Psoas muscle (tissue), 2 donors: ENCODE measurements around the genes KCNK15, WFDC10A, SPINT4 and ZSWIM3.

DNA sequence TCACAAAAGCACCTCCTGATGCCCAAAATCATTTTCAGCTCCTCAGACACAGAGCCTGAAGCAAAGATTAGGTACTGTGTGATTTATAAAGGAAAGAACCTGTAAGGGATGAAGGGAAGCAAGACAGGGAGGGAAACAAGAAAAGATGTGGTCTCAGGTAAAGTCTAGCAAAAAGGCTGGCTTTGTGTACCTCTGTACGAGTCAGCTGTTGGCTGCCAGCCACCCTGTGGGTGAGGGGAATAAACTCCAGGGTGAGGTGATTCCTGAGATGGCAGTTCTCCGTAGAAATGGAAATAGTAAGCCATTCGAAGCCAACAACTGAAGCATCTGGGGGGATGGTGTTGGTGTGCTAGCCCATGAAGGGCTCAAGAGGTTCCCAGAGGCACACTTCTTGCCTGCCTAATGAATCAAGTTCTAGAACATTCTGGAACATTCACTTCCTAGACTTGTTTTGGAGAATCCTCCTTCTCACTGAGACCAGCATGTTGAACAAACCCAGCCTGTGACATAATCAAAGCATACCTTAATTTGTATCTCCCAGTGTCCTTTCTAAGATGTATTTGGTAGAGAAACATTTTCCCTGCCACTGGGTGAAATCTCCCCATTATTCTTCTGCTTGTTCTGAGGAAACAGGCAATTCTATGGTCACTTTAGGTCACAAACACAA, 10.6 kb upstream of the TTPAL start:
- PRO-cap, 2 experiments = no peak in any of the 2 experiments

DNA sequence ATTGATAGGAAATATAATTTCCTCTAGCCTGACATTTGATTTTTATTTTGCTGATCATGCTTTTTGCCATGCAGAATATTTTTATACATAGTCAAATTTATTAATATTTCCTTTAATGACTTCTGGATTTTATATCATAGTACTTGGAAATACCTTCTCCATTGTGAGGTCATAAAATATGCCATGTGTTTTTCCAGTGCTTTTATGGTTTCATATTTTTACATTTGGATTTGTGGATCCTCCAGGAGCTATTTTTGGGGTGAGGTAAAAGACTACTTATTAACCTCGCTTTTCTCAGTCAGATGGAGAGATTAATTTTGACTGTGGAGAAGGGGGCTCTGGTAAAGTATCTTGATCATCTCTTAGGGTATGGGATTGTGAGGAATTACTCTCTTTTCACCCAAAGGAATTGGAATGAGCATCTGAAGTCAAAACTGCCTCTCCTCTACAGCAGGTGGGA, 18.5 kb upstream of the PKIG start:
- PRO-cap, 2 experiments = no peak in any of the 2 experiments

DNA sequence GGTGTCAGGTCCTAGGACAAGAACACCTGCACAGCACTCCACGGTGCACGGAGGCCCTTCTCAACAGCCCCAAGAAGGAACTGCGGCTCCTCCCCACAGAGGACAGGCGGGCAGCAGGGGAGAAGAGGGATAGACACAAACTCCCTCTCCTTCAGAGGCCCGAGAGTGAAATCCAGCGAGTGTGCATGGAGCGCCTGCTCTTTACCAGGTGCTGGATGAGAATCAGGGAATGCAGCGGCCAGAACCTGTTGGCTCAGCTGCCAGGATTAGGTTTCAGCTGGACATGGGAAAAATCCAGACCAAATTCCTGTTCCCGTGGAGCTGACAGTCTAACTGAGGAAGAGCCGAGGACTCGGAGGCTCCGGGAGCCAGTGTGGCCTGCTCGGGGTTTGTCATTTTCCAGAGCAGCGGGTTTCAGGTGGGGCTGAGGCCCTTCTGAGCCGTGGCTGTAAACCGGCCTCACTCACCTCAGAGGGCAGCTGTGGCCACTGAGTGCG, 27.1 kb downstream of the PKIG start:
- PRO-cap, 2 experiments = no peak in any of the 2 experiments

DNA sequence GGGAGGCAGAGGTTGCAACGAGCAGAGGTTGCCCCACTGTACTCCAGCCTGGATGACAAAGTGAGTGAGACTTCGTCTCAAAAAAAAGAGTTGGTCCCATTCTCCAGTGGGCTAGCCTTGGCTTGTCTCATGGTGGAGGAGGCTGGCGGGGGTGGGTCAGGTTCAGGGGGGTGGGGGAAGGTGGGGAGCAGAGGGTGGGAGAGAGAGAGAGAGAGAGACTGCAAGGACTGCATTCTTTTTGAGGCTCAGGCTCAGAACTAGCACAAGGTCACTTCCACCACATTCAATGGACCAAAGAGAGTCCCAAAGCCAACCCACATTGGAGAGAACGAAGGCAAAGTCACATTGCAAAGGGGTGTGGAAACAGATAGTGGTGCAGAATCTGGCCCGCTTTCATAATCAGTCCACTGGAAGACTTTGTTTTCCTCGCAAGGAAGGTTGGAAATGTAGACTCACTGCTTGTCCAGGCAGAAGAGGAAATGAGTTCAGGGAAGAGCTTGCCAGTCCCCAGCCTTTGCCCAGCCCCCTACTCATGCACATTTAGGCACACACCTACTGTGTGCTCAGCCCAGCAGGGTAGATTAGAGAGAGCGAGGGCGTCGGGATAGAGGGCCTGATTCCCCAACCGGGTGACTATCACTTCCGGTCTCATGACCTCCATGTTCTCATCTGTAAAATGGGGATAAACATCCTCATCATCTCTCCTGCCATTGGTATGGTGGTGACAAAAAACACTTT, 24.4 kb upstream of the CCN5 start:
- PRO-cap, 2 experiments = no peak in any of the 2 experiments

DNA sequence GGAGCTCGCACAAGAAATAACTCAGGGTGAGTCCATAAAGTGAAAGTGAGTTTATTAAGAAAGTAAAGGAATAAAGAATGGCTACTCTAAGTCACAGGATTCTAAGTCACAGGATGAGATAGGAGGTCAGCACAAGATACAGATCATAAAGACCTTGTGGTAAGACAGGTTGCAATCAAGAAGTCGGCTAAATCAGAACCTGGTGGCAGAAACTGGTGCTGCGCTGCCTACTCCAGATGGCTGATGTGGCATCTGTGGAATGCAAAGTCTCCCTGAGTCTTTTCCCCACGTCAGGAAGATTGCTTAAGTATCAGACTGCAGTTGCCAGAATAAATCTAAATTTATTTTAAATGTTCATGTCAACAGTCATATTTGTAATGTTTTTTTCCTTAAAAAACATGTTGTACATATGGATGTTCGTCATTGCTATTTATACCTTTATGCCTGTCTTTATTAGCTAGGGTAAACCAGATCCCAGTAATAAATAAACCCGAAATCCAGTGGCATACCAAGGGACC, 10.7 kb upstream of the KCNK15 start:
- PRO-cap, 2 experiments = no peak in any of the 2 experiments

GRCh38 chr20:44745493-44746522, at the start of gene KCNK15:
KCNK15 (plus strand) TSS chr20:44745865.
- PRO-cap, 2 experiments = no peak in any of the 2 experiments

- PRO-cap, 2 experiments = no peak in any of the 2 experiments
Measured at GRCh38 chr20:44762331-44762987, 16.8 kb downstream of the KCNK15 start.

GRCh38 chr20:45000830-45001470, 34.6 kb downstream of the STK4 start:
- PRO-cap, 2 experiments = no peak in any of the 2 experiments

DNA sequence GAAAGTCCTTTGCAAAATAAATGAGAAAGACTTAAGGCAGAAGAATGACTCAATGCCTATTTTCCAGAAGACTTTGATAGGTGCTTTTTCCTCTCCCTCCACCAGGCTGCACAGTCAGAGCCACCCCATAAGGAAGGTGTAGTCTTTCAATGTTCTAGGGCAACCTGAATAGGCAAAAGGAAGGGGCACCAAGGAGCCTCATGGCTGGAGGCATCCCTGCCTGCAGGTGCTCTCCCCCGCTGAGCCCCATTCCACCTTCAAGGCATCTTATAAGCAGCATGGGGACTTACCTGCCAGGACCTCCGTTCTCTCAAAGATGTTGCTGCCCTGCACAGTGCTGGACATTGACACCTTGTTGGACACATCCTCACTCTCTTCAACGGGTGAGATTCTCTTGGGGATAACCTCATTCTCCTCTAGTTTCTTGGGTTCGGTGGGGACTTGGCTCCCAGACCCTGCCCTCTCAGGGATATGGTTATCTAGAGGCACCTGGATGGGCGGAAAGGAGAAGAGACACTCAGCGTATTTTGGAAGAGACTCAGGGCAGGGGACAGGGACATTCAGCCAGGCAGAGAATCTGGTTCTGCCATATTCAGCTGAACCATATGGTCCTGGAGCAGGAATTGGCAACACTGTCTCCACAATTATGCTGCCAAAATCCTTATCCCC, 18.0 kb downstream of the SDC4 start:
- PRO-cap, 2 experiments = no peak in any of the 2 experiments

DNA sequence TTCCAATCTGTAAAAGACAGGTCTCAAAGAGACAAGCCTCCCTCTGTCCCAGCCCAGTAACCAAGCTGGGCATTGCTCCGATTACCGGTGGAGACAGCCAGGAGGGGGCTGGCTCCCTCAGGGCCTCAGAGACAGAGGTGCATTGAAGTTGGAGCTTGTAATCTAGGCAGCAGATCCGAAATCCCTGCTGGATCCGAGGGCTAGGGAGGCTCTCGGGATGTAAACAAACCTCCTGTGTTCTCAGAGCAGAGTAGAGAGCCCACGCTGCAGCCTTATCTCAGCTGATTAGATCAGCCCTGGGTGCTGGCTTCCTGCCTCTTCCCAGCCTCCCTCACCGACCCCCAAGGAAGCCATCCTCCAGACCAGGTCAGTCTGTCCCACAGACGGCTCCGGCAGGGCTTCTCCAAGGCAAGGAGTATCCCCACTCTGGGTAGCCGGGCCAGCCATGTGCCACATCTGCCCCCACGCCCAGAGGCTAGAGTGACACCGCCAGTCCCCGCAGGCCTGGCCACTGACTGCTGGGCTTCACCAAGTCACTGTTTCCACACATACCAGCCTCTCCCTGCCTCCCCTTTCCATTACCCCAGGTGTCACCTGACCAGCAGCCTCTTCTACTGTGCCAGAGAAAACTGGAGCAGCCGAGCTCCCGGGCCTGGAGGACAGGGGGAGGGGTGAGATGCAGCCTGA, 6.2 kb downstream of the SDC4 start:
- PRO-cap, 2 experiments = peak in 2 of 2 experiments; most common minus-strand start position 517 of the sequence (in 1)

DNA sequence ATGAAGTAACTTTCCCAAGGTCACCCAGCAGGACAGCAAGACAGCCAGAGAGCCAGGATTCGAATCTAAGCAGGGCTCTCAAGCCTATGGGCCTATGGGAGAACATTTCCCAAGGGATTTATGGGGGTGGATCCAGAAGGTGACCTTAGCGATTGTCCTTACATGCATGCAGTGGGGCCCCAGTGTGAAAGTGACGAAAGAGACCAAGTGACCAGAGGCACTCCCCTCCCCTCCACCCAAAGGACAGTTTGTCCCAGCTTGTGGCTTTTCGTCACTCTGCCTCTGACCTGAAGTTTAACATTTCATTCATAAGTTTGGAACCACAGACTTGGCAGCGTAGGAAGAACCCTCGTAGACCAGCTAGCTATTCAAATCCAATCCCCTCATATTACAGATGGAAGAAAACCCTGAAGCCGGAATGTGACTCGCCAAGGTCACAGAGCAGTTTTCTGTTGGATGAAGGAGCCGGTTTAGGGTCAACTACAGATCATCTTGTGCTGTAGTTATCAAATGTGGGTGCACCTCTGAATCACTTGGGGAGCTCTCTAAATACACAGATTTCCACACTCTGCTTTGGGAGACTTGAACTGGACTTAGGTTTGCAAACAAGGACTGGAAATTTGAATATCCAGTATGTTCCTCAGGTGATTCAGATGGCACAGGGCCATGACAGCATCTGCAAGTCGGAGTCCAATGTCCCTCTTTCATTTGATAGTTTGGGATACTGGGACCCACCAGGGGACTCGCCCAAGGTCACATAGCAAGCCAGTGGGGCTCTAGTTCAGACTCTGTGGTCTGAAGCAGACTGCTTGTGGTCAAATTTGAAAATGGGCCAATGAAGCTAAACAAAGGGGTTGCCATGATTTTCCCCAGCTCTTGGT, 3.8 kb upstream of the SYS1 start:
- PRO-cap, 2 experiments = no peak in any of the 2 experiments

DNA sequence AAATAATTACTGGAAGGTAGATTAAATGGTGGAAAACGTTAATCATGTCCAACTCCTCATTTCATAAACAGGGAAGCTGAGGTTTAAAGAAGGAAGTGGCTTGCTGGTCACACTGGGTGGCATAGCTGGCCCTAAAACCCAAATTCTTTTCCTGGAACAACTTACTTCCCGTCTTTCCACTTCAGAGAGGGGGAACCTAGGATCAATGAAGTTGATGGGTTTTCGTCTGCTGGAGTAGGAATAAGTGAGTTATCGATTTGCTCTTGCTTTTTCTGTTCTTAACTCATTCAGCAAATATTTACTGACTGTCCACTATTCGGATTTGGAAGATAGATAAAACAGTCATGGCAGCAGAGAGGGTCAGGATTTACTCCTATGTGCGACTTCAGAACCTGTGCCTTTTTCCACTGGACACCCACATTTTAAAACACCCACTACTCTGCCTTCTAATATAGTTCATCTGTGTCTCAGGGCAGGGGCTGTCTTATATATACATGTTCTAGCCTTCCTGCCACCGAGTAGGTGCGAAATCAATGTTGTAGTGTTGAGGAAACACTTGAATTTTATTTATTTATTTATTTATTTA, 1.1 kb upstream of the SYS1 start:
- PRO-cap, 2 experiments = no peak in any of the 2 experiments

DNA sequence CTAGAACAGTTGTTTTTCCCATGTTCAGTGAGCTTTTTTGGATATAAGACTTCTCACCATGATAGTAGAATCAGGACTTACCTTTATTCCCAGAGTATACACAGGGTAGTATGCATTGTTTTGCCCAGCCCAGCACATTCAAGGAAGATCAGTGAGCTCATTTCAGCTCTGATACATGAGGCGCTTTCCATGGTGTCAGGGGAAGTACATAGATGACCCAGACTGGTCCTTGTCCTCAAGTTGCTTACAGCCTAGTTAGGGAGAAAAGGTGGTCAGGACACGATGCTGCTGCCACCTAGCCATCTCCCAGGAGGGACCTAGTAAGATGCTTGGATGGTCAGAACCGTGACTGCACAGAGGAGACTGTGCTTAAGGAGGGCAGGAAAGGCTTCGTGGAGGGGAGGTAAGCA, 2.2 kb downstream of the PIGT start:
- PRO-cap, 2 experiments = no peak in any of the 2 experiments

- PRO-cap, 2 experiments = no peak in any of the 2 experiments
Measured at GRCh38 chr20:45432351-45432727, 16.4 kb downstream of the PIGT start.

GRCh38 chr20:45465503-45466466, 3.8 kb upstream of the WFDC2 start:
- PRO-cap, 2 experiments = no peak in any of the 2 experiments

GRCh38 chr20:45629487-45629795, at the start of gene WFDC10A:
WFDC10A (plus strand) TSS chr20:45629739.
- PRO-cap, 2 experiments = no peak in any of the 2 experiments

DNA sequence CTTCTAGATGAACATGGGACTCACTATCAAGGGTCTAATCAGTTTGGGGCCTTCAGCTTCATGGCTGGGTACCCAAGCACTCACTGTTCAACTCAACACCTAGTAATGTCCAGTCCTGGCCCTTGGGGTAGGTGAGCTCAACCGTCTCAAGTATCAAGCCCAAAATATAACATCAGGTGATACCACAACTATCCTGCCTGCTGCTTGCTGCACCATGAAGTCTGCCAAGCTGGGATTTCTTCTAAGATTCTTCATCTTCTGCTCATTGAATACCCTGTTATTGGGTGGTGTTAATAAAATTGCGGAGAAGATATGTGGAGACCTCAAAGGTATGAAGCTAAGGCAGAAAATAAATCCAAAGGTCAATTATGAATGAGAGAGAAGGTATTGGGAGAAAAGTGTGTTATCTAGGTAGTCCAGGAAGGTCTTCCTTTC, at the start of gene SPINT4:
SPINT4 (plus strand) TSS at position 194 of the 435 bp plus-strand sequence.
- PRO-cap, 2 experiments = no peak in any of the 2 experiments

DNA sequence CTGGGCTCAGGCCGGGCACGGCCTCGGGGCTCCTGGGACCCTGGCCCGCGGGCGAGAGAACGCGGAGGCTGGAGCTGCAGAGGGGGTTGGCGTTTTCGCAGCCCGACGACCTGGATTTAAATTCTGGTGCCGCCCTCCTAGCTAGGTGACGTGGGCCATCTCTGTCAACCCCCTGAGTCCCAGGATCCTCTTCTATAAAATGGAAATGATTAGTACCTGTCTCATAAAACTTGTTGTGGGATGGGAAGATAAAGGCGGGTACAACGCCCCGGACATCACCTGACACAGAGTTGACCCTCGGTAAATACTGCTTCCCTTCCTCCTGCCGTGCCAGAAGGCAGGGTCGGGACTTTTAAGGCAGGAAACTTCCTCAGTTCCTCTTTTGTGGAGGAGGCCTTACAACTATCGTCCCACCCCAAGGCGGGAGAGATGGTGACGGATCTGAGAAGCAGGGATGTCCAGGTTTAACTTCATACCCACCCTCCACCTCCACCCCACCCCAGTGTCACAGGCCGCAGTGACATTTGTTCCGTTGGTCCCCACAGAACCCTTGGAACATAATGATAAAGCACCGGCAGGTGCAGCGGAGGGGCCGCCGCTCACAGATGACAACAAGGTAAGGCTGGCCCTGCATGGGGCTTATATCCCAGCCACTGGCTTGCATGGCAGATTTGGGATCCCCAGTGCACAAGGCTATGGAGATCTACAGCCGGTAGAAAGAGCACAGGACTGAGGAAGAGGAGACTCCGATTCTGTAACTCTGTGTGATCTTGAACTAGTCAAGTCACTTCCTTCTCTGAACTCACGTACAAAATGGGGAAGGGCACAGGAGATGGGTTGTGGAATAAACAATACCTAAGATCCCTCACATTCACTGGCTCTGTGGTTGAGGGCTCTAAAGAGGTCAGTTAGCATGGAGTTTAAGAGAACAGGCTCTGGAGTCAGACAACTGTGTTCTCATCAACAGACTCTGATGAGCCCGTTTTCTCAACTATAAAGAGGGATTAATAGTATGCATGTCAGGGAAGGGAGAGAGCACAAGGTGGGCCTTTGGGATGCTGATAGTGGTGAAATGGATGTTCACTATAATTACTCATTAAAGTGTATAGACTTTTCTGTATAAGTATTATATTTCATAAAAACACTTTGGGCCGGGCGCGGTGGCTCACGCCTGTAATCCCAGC, 770 bp downstream of the DNTTIP1 start:
- PRO-cap, 2 experiments = peak in 1 of 2 experiments; most common plus-strand start position 333 of the sequence (in 1); most common minus-strand start position 196 of the sequence (in 1)

DNA sequence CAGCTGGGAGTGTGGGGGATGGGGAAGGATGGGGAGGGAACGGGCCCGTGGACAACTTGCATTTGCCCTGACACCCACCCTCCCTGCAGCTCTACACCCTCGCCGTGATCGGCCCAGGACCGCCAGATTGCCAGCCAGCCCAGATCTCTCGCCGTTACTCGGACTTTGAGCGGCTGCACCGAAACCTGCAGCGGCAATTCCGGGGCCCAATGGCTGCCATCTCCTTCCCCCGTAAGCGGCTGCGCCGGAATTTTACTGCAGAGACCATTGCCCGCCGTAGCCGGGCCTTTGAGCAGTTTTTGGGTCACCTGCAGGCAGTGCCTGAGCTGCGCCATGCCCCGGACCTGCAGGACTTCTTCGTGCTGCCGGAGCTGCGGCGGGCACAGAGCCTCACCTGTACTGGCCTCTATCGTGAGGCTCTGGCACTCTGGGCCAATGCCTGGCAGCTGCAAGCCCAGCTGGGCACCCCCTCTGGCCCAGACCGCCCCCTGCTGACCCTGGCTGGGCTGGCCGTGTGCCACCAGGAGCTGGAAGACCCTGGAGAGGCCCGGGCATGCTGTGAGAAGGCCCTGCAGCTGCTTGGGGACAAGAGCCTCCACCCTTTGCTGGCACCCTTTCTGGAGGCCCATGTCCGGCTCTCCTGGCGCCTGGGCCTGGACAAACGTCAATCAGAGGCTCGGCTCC, 7.1 kb downstream of the SNX21 start:
- PRO-cap, 2 experiments = no peak in any of the 2 experiments

DNA sequence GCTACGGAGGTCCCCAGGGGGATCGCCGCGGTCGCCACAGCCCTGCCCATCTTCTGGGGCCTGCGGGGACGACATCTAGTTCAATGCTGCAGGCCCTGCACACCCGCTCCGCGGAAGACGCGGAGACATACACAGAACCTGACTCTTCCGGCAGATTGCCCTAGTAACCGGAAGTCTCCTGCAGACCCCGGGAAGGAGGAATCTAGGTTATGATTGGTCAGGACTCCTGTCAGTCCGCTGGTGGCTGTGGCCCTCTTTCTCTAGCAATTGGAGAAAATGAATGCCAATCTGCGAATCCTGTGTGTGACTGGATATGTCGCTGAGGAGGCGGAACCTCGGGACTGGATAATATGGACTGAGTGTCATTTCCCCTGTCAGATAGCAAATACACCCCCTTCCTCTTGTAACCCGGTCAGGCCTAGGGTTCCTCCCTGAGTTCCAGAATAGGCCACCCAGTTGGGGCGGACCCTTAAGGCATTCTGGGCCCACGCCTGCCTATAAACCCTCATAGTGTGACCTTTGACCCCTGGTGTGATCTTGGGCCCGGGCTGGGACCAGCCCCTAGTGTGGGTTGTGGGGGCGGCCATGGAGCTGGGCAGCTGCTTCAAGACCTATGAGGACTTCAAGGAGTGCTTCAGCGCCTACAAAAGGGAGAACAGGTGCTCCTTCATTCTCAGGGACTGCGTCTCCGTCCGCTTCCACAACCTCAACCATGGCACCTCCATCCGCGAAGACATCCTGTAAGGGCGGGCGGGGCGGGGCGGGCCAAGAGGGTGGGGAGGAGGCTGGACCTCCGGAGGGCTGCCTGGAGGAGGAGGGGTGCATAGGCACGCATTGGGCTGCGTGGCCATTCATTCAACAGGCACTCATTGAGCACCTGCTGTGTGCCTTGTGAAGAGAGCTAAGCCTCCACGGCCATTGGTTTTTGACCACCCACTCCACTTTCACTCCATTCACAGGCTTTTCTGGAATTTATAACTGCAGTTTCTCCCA, at the start of gene ZSWIM3:
ZSWIM3 (plus strand) TSS at position 374 of the 993 bp plus-strand sequence.
- PRO-cap, 2 experiments = peak in 2 of 2 experiments; most common plus-strand start position 377 of the sequence (in 2); most common minus-strand start position 129 of the sequence (in 2)